RPMI7951 (cell line): Measurements from ENCODE around the genes CLEC4G, RPS28 and ZNF414.

- RAMPAGE, long total RNA: no peak
Measured at GRCh38 chr19:7731867-7732366, at the start of gene CLEC4G. Gene CLEC4G (minus strand): TSS chr19:7732110.

DNA sequence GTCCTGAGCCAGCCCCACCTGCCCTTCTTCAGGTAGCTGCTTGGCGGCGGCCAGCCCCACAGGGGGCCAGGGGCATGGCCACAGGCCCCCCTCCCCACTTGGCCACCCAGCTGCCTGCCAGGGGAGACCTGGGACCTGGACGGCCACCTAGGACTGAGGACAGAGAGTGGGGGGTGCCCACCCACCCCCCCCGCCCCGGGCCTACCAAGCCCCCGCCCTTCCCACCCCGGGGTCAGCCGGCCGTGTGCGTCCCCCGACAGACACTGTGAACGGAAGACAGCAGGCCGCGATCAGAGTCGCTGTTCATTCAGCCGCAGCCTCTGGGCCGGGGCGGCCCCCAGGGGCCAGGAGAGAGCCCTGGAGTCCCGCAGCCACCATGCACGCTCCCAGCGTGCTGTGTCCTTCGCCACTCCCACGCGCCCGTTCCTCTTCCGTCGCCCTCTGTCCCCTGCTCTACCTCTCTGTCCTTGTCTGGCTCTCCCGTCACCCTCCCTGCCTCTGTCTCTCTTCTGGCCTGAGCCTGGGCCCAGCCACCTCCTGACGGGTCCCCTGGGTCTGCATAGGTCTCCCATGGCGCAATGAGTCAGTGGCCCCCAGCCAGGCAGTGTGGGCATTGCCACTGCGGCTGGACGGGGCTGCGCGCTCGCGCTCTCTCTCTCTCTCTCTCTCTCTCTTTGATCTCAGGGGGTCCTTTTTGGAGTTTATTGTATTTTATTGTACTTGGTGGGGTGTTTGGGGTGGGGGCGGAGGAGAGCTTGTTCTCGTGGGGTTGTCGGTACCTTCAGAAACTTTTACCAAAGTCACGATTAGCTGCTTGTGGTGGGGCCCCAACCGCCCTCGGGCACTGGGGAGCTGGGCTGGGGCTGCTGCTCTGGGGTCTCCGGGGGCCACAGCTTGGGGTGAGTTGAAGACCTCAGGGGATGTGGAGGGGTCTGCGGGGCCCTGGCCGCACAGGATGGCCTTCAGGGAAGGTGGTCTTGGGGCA is 1.9 kb upstream of the TGFBR3L start:
- RAMPAGE, long total RNA: no peak

DNA sequence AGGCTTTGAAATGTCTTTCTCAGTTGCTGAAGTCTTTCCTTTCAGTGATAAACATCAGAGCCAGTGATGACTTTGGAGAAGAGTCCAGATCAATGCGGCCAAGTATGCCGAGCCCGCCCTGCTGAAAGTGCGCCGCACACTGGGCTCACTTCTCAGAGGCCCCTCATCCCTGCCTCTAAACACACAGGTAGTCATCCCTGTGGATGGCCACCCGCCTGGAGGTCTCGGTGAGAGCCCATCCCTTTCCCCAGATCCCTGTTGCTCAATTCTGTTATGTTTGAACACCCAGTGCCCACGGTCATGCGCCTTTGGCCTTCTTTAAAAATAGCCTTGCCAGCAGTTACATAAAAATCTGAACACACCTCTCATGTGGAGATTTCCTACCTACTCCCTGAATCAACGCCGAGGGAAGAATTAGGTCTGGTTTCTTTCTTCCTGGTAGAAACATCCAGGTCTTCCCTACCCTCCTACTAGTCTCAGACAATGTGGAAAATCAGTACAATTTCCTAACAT is 11.9 kb downstream of the ELAVL1 start:
- RAMPAGE, long total RNA: no peak

DNA sequence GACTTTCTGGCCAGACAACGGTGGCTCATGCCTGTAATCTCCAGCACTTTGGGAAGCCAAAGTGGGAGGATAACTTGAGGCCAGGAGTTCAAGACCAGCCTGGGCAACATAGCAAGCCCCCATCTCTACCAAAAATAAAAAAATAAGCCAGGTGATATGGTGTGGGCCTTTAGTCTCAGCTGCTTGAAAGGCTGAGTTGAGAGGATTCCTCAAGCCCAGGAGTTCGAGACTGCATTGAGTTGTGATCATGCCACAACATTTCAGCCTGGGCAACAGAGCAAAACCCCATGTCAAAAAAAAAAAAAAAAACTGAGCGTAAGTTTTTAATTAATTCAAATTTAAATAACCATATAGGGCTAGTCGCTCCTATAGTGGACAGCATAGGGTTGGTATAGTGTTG is 4.5 kb upstream of the ELAVL1 start:
- RAMPAGE, long total RNA: no peak

GRCh38 chr19:8052138-8052460 is 461 bp upstream of the CCL25 start:
- RAMPAGE, long total RNA: no peak

DNA sequence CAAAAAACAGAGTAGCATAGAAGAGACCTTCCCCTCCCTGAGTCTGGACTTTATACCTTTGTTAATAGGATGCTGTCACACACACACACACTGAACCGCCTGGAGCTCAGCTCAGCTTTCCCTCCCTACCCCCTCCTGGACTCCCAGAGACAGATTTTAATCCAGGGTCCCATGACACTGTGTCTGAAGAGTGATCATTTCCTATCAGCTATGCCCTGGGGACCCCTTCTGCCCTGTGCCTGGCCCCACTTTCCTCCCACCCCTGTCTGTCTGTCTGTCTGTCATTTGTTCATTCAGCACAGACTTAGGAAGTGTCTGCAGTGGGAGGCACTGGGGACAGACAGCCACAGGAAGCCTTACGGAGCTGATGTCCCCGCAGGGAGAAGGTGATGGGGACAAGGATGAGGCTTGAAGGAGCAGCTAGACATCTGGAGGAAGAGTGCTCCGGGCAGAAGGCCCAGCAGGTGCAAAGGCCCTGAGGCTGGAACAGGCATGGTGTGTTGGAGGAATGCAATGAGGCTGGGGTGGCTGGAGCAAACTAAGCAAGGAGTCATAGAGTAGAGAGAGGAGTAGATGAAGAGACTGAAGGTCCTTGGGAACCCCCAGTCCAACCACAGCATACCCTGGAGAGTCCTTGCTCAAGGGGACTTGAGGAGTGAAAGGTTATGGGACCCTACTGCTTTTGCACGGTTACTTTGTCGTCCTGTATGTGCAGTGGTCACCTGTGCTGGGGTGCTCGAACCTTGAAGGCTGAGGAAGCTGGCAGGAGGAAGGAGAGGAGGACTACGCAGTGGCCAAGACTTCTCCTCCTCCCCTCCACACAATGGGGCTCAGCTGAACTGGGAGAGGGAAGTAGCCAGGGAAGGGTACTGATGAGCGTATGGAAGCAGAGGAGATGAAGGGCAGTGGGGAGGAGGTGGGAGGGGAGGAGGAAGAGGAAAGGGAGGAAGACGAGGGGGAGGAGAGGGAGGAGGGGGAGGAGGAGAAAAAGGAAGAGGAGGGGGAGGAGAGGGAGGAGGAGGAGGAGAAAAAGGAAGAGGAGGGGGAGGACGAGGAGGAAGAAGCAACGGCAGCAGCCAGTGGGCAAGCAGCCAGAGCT is 5.2 kb downstream of the CERS4 start:
- RAMPAGE, long total RNA: no peak

DNA sequence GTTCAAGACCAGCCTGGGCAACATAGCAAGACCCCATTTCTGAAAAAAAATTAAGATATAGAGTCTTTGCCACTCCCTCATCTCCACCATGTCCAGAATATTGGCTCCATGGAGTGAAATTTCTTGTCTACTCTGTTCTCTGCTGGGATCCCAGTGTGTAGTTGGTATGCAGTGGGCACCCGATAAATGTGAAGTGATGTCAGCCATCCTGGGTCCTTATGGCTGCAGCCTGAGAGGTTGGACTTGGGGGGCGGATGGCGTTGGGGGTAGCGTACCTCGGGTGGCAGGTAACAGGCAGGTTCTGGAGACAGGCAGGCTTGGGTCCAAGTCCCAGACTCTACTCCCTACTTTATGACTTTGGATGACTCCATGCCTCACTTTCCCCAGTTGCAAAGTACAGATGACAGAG is 7.4 kb downstream of the CERS4 start:
- RAMPAGE, long total RNA: no peak

DNA sequence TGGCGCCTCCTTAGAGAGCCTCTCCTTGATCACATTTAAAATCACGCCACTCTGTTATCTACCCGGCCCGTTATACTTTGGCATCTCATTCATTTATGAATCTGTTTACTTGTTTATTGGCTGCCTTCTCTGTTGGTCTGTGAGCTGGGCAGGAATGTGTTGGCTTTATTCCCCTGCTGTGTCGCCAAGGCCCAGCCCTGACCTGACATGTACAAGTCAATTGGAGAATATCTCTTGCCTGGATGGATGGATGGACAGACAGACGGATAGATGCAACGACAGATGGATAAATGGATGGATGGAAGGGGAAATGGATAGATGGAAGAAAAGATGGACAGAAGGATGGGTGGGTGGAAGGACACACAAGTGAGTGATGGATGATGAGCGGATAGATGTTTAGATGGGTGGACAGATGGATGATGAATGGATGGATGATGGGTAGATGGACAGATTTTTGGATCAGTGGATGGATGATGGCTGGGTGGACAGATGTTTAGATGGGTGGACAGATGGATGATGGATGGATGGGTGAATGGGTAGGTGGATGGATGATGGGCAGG is 39.0 kb downstream of the CERS4 start:
- RAMPAGE, long total RNA: no peak

DNA sequence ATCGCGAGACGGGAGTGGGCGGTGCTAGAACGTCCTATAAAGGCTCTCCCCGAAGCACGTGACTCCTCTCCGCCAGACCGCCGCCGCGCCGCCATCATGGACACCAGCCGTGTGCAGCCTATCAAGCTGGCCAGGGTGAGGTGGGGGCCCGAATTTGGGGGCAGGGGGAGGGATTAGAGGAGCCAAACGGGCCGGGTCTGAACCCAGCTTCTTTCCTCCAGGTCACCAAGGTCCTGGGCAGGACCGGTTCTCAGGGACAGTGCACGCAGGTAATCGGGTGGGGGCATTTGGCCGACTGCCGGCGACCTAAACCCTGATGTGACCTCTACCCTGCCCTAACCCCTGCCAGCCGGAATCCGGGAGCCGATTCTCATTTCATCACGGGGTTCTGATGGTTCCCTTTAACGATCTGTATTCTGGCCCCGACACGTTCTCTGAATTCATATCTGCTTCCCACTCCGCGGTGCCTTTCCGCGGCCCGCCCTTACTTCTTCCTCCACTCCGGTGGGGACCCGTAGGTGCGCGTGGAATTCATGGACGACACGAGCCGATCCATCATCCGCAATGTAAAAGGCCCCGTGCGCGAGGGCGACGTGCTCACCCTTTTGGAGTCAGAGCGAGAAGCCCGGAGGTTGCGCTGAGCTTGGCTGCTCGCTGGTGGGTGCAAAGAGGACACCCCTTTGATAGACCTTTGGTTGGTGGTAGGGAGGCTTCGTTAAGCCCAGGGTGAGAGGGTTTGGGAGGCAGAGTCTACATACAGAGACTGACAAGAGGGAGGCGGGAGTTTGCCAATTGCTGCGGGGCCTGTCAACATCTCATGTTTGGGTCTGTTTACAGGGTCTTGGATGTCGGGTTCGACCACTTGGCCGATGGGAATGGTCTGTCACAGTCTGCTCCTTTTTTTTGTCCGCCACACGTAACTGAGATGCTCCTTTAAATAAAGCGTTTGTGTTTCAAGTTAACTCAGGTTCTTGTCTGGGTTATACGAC is at the start of gene RPS28:
Gene RPS28 (plus strand): TSS at position 62 of the 989 bp plus-strand sequence.
- RAMPAGE, long total RNA: start-site peak on the plus strand centred at position 79 of the sequence, 15 bp wide, 70 and 93 reads in 2 replicates

DNA sequence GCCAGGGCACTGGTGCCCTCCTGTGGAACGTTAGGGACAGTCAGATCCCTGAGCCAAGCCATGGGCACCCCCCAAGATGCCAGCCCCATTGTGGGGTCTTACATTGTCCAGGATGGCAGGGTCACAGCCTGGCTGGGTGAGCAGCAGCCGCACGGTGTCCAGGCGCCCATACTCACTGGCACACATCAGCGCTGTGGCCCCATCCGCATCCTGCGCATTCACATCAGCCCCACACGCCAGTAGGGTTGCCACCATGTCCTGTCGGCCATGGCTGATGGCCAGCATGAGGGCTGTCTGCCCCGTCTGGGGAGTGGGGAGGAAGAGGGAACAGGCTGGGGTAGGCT is 3.2 kb downstream of the RPS28 start:
- RAMPAGE, long total RNA: no peak

DNA sequence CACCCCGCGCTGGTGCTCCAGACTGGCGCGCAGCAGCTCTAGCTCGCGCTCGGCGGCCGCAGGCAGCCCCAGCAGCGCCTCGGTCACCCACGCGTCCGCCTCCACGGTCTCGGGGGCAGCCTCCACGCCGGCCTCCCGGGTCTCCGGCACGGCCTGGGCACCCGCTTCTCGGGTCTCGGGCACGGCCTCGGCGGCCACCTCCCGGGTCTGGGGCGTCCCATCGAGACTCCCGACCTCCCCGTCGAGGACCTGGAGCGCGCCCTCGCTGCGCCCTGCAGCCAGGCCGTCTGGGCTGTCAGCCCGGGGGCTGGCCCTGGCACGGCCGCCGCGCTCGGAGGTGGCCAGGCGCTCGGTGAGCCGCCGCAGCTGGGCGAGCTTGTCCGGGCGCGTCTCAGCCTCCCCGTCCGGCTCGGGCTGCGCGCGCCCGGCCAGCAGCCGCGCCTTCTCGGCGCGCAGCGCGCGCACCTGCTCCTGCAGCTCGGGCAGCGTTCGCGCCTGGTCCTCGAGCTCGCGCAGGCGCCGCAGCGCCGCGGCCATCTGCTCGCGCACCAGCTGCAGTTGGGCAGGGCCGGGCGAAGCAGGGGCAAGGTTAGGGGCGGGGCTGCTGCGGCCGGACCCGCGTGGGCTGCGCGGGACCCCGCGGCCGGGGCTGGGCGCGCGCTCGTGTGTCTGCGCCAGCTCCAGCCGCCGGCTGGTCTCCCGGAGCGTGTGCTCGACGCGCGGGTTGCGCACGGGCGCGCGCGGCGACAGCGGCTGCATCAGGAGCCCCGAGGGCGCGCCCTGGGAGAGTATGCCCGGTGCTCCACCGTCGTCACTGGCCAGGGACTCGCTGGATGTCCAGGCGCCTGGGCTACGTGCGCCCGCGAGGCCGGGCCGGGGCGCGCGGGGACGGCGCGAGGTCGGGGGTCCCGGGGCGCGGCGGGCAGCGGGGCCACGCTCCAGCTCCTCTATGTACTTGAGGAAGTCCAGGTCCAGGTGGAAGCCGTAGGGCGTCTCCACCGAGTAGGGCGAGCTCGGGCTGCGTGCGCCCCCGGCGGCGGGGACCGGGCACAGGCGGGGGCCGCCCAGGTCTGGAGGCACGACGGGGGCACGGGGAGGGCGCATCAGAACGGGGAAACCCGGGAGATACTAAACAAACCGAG is 8.0 kb downstream of the KANK3 start:
- RAMPAGE, long total RNA: no peak

DNA sequence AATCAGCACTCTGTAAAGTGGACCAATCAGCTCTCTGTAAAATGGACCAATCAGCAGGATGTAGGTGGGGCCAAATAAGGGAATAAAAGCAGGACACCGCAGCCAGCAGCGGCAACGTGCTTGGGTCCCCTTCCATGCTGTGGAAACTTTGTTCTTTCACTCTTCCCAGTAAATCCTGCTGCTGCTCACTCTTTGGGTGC is 3.6 kb upstream of the RAB11B start:
- RAMPAGE, long total RNA: no peak

DNA sequence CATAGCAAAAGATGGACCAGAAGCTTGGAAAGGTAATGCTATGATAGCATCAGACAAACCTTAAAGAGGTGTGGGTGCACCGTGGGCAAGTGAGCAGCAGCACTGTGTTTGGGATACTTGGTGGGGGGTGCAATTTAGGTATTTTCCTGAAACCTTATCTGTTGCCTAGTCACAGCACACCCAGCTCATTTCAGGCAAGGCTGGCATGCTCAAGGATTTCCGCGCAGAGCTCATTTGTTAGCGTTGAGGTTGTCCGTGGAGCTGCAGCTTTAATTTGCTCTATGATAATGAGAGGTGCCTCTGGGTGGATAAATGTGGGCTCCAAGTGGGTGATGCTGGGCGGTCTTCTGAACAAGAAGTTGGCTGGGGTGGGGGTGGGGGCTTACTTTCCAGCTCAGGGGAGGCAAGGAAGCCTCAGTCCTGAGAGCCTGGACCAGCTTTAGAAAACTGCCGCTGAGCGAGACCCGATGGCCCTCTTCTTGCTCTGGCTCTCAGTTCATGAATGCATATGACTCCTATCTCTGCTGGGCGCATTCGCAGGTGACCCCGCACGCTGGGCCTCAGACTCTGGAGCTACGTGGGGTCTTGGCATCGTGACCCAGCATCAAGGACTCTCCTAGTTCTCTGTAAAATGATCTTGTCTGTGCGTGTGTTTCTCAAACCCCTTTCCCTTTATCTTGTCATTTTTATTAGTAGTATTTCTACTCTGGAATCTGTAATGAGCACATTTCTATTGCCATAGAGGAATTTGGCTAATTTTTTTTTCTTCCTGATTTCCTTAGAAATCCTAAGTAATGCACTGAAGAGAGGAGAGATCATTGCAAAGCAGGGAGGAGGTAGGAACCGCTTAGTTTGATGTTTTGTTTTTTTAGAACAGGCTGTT is 19.8 kb downstream of the PRAM1 start:
- RAMPAGE, long total RNA: no peak

DNA sequence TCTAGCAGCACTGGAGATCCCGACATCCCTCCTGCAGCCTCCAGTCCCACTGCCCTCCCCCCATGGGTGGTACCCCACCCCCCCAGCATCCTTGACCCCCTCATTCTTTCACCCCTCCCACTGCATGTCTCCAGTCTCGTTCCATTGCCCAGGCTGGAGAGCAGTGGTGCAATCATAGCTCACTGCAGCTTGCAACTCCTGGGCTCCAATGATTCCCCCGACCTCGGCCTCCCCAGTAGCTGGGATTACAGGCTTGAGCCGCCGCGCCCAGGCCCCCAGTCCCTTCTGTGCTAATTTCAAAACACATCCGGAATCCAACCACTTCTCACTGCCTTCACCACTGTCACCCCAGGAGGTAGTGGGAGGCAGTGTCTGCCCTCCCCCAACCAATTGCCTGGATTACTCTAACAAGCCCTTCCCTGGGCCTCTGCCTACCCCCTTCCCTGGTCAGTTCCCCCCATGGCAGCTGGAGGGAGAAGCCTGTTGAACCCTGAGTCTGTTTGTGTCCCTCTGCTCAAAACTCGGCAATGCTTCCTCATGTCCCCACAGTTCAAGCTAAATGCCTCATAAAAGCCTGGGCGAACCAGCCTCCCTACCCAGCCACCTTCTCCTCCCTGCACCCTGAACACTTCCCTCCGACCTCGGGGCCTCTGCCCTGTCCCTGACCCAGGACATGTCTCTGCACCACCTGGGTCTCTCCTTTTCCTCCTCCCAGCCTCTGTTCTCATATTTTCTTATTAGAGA is 2.3 kb downstream of the PRAM1 start:
- RAMPAGE, long total RNA: no peak

- RAMPAGE, long total RNA: no peak
Measured at GRCh38 chr19:8505690-8506753, 3.6 kb upstream of the PRAM1 start.

- RAMPAGE, long total RNA: no peak
Measured at GRCh38 chr19:8513371-8514517, at the start of gene ZNF414. Gene ZNF414 (minus strand): TSS chr19:8514167.

DNA sequence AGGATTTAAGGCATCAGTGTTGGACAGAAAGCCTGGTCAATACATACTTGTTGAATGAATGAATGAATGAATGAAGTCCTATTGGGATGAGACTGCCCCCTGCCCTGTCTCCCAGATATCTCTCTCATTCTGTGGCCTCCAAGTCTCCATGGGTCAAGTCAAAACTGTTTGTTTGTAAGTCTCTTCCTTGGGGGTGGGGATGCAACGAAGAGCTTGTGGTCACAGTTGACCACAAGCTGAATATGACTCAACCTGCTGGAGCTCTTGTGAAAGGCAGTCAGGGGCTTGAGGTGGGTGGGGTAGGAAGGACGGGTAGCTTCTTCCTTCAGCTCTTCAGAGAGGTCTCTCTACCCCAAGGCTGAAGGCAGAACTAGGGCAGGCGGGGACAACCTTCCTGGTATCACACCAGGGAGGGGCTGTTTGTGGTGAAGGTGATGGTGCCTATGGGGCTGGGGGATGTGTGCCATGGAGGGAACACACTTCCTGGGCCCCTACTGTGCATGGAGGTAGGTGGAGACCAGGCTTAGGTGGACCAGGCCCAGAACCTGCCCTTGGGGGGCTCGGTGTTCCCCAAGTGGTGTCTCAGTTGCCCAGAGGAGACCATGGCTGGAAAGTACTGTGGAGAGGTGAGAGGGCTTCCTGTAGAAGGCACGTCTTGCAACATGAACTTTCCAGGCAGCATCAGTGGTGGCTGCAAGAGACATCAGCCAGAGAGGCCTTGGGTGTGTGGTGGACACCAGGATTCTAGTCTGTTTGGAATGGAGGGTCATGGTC is 8.0 kb downstream of the MYO1F start:
- RAMPAGE, long total RNA: no peak

DNA sequence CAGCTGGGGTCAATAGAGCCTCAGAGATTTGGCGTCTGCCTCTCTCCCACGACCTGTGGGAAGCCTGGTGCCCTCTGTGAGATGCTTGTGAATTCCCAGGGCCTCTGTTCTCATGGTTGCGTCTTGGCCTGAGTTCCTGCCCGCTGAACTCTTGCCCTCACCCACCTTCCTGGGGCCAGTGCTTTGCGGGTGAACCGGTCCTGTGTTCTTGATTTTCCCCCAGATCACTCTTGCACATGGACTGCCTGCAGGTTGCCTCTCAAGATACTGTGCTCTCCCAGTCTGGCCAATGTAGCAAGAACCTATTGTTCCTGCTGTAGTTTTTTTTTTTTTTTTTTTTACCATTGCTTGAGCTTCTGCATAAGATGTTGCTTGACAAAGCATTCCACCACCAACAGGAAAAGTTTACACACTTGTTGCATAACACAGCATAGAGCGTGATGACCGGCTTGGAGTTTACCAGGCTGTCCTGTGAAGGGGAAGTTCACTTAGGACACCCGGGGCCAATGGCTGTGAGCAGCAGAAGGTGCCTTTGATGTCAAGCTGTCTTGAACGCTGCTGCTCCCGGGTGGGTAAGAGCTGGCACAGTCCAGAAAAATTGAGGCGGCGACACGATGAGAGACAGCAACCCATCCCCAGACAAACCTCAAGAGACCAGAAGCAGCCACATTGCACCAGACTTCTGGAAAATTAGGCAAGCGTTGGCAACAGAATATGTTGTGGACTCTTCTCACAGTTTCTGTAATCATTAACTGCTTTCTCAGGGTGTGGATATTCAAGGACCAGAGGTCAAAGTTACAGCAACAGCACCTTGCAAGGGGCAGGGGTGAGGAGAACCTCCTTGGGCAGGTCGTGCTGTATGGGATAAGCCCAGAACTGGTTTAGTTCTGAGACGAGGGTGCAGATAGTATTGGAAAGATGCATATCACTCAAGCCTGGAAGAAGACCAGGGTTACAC is 9.8 kb downstream of the NFILZ start:
- RAMPAGE, long total RNA: no peak

- RAMPAGE, long total RNA: no peak
Measured at GRCh38 chr19:8641208-8641429, 10.7 kb downstream of the NFILZ start.

GRCh38 chr19:8831557-8832156 is 447 bp downstream of the ZNF558 start:
- RAMPAGE, long total RNA: no peak